OVCAR3 (cell line): ENCODE results near the genes MGLL and EEFSEC.

GRCh38 chr3:127738160-127738694 lies 65.5 kb downstream of the ABTB1 start:
- RRBS, result no CpG with 5 or more reads among the region's 5 CpGs

DNA sequence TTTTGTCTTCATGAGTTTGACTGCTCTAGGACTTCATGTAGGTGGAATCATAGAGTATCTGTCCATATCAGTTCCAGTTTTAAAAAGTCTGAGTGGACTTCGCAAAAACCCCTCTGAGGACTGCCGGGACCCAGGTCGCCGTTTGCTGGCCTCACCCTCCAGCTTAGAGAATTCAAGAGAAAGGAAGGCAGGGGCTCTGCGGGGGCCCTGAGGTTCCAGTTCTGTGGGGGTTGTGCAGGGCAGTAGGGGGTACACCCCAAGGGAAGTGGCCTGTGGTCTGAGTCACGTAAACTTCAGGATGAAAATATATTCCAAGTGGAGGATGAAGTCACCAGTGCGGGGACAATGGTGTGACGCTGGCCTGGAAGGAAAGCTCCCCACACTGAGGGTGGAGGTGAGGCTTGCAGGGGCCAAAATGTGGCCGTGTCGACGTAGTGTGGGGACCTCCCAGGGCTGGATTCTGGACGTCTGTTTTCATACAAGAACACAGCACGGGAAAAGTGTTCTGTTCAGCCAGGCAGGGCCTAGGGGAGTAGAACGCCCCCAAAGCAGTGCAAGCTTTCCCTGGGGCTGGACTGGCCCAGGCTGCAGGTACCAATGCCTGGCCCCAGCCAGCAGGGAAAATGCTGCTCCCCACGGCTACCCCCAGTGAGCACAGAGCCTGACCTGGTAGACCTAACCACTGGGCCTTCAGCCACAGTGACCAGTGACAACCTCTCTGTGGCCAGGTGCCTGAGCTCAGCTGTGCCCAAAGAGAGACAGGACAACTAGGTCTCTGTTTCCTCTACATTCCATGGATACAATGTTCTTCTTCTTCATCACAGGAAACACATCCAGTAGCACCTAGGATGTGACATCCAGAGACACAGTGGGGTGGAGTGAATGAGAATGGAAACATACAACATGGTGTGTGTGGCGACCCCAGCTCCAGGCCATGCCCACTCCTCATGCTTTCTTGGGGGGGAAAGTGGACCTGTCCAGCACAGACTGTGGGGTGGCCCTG lies 67.9 kb downstream of the ABTB1 start:
- RRBS, result no CpG with 5 or more reads among the region's 16 CpGs

DNA sequence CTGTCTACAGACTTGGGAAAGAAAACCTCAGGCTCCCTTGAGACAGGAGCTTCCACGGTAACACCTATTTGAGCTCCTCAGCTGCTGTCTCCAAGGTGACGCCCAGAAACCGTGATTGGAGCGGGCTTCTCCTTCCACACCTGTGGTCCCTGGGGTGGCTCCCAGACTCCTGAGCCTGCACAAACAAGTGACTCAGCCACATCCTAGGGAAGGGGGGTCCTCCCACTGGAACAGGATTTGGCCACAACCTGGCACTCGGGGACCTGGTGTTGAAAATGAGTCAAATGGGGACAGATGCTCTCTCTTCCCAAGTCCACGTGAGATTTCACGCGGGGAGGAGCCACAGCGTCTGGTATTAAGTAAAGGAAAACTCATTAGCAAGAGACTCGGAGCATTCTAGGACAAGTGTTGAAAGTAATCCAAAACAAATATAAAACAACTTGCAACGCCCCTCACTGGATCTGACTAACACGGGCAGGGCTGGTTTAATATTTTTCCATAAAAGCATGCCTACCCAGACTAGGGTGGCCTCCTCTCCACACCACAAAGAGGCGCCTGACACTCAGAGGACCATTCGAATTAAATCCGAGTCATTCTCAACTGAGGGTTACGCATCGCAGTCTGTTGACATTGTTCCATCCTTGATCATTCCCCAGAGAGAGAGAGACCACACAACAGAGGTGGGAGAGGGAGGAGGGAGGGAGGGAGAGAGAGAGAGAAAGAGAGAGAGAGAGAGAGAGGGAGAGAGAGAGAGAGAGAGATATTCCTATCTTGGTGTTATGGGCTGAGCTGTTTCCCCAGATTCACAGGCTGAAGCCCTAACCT lies 74.4 kb downstream of the MGLL start:
- RRBS, result no CpG with 5 or more reads among the region's 17 CpGs

GRCh38 chr3:127754695-127755494 lies 67.4 kb downstream of the MGLL start:
- RRBS, result no CpG with 5 or more reads among the region's 26 CpGs

DNA sequence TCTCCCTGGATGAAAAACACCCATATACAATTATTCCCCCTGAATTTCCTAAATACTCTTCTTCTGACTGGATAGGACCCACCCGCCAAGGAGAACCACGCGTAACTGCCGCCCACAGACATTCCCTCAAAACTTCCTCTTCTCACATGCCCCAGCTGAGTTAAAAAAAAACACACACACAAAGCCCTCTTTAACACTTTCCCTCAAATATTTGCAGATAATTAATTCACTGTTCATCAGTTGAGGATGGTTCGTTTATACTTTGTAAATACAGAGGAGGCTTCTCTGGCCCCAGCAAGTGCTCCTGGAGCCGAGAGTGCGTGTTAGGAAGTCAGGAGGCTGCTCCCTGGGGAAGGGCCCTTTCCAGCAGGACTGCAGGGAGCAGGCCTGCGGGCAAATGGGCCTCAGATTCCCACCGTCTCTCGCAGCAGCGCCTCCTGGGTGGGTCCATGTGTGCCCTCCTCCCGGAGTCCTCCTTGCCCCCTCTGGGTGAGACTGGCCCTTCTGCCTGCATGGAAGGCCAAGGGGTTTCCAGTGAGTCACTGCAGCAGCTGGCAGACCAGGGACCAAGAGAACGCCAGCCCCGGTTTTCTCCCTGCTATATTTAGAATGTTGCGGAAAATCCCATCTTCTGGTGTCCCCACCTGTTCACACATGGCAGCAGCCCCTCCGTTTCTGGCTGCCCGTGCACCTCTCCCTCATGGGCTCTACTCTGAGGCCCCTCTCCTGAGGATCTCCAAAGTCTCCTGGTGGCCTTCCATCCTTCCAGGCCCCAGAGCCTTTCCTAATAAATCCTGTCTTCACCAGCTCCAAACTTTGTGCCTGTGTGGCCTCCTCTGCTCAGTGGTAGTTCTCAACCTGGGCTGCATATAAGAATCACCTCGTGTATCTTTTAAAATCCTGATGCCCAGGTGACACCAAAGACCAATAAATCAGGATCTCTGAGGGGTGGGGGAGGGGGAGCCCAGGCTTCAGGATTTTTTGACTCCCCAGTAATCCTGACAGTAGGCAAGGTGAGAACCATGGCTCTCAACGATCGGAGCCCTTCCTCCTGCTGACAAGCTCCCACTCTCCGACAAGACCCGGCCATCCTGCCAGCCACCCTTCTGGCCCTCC lies 46.5 kb downstream of the MGLL start:
- RRBS, result 94% methylated on average over 3 of the region's 22 CpGs

GRCh38 chr3:127803481-127804034 lies 18.8 kb downstream of the MGLL start:
- RRBS, result no CpG with 5 or more reads among the region's 4 CpGs

DNA sequence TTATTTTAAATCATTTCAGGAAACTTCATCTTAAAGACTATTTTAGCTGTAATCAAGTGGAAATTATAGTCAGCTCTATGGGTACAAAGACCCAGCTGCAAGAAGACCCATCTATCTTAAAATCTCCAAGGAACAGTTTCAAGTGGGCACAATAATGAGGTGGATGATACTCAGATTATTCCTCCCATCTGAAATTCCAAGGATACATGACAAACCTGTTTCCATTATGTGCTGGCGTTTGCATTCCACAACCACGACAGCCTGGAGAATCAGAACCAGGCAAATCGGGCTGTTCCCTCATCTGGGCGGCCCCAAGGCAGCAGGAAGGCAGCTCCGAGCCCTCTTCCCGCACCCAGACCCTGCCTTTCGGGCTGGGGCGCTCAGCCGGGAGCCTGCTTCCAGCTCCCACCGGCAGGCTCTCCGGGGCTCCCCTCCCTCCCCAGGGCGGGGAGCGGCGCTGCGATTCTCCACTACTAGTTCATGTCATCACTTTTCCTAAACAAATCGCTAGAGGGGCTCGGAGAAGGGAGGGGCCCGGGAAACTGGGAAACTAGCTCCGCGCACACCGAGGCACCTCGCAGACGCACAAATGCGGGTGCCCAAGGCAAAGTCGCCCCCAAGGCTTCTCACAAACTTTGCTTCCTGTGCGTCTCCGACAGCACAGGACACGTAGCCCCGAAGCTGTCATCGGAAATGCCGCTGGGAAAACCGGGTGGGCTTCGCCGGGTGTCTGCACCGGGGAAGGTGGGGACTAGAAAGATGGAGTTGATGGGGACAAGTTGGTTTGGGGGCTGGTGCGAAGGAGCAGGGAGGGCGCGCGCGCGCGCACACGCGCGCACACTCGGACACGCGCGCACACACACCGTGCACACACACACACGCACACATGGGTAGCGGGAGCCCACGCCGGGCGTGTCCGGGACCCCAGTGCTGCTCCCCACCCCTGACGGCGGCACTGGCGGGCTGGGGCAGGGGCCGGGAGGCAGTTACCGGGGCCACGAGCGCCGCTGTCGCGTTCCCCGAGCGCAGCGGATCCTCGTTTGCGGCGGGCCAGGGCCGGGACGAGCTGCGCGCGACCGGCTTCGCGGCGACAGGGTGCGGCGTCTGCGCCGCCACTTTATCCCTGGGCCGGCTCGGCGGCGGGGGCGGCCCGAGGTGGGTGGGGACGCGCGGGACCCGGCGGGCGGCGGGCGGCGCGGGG lies at the start of gene MGLL:
Gene MGLL, minus strand, starts transcription at position 422 of the 1,201 bp plus-strand sequence.
- RRBS, result 4% methylated on average over 36 of the region's 101 CpGs

- RRBS, result no CpG with 5 or more reads among the region's 8 CpGs
Measured at GRCh38 chr3:127954361-127955186, 39.5 kb downstream of the KBTBD12 start.

DNA sequence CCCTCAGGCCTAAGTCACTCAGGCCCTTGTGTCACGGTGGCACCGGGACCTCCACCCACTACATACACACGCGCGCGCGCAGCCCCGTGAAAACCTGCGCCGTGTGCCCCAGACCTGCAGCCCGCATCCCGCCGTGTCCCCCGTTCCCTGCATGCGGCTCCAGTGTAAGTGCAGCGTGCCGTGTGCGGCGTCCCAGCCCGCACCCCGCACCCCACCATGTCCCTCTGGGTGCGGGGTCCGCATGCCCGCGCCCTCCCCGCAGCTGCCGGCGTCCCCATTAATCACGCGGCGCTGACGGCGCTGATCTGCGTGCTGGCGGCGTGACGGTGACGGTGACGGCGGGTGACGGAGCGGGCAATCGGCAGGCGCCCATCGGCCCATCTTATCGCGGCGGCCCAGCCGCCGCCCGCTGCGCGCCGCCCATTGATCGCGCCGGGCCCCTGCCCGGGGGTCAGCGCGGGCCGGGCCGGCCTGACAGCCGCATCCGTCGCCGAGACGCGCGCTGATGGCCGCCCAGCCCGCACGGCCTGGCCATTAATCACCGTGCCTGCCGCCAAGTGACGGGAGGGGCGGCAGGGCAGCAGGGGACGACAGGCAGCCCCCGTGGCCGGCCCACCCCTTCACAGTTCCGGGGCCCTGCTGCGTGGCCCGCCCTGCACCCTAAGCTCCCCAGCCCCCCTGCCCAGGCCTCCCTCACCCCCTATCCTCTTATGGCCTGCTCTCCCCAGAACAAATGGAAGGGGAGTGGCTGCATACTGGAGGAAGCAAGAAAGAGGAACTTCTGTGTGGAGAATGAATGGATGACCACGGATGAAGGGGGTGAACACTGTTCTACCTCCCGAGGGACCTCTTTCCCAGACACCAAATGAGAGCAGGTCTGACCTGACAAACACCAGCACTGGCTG lies 24.7 kb downstream of the SEC61A1 start:
- RRBS, result no CpG with 5 or more reads among the region's 84 CpGs

DNA sequence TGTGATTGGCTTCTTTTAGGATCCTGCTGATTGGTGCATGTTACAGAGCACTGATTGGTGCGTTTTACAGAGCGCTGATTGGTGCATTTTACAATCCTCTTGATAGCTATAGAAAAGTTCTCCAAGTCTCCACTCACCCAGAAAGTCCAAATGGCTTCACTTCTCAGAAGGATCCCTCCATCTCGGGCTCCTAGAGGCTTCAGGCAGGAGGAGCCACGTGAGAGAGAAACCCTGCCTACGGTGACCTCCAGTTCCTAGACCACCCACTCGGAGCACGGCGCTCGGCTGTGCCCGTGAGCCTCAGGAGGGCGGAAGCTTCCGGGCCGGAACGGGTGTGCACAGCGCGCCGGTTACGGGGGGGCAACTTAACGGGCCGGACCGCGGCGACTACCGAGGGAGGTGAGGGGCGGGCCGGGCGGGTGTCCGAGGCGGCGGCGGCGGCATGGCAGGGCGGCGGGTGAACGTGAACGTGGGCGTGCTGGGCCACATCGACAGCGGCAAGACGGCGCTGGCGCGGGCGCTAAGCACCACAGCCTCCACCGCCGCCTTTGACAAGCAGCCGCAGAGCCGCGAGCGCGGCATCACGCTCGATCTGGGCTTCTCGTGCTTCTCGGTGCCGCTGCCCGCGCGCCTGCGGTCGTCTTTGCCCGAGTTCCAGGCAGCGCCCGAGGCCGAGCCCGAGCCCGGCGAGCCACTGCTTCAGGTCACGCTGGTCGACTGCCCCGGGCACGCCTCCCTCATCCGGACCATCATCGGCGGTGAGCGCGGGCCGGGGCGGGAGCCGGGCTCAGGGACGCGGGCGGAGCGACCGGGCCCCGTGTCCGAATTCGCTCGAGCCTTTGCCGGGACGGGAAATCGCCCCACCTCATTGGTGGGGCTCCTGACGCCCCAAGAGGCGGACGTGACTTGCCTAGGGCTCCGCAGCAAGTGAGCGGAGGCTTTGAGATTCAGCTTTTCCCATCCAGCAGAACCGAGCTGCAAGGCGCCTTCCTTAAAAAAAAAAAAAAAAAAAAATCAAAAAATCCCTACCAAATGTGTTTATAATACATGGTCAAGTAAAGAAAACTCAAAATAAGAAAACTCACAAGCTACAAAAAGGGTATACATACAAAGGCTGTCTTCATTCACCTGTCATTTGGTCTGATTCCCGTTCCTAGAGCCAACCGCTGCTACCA lies at the start of gene EEFSEC:
Gene EEFSEC, plus strand, starts transcription at position 416 of the 1,175 bp plus-strand sequence.
- RRBS, result 5% methylated on average over 12 of the region's 101 CpGs

DNA sequence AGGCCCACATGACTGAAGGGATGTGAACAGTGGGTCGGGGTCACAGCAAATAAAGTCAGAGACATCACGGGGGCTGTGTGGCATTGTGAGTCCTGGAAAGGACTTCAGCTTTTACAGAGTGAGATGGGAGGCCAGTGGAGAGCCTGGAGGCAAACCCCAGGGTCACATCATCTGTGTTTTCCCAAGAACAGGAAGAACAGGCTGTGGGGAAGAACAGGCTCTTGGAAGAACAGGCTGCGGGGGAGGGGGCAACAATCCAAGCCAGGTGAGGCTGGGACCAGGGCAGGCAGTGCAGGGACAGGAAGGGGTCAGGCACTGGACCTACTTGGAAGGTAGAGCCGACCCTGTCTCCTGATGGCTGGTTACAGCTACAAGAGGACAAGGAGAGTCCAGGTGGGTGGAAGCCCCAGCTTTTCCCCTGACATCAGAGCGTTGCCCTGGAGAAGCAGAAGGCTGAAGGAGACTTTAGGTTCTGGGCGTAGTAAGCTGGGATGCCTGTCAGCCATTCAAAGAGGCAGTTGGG lies 131.1 kb downstream of the DNAJB8 start:
- RRBS, result no CpG with 5 or more reads among the region's 6 CpGs

DNA sequence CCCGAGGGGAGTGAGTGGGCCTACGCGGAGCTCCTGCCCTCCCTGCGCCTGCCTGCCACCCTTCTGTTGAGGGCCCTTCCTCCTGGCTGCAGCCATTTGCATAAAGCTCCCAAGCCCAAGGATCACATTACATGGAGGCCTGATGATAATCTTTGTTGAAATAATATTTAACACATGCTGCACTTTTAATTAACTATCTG lies 39.1 kb downstream of the DNAJB8 start:
- RRBS, result no CpG with 5 or more reads among the region's 4 CpGs

- RRBS, result 8% methylated on average over 10 of the region's 41 CpGs
Measured at GRCh38 chr3:128489067-128489469, 3.9 kb downstream of the GATA2 start.

DNA sequence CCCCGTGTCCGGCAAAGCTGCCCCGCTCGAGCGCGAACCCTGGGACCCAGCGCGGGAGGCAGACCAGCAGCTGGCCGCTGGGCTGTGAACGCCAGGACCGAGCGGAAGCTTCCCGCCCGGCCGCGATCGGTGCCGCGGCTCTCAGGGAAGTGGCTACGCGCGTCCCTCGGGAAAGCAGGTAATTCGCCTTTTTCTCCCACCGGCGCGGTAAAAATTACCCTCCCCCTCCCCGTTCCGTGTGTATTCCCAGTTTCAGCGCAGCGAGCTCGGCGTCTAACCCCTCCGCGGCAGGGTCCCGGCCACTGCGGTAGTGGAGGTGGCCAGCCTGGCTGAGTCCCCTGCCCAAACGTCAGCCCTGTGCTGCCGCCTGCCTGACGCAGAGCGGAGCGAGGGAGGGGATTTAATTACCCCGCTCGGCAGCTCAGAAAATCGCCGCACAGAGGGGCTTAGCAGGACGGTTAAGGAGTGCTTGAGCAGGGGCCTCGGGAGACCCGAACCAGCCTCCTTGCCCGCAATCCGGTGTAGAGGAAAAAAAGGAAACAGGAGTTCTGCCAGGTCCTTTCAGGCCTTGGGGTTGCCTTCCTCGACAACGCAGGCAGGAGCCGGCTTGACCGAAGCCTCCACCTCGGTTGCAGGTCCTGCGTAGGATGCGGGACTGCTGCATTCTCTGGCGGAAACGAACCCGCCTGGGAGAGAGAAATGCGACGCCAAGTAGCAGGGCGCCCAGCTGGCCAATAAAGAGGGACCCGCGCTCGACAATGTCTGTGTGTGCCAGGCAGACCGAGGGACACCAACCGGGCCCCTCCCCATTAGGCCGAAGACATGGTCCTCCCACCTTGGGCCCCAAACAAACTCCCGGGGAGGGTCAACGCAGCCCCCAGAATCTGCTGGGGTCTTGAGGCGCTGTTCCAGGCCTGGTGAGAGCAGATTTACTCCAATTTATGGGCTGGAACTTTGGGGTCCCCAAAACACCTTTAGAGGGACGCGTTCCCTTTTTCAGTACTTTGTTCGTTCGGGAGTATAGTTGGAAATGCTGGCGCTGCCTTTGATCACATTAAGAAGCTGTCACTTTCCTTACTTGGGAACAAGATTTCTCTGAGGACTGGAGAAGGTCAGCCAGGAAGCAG lies 2.7 kb downstream of the GATA2 start:
- RRBS, result 10% methylated on average over 37 of the region's 78 CpGs

- RRBS, result 32% methylated on average over 9 of the region's 29 CpGs
Measured at GRCh38 chr3:128491334-128491965, 1.6 kb downstream of the GATA2 start.

DNA sequence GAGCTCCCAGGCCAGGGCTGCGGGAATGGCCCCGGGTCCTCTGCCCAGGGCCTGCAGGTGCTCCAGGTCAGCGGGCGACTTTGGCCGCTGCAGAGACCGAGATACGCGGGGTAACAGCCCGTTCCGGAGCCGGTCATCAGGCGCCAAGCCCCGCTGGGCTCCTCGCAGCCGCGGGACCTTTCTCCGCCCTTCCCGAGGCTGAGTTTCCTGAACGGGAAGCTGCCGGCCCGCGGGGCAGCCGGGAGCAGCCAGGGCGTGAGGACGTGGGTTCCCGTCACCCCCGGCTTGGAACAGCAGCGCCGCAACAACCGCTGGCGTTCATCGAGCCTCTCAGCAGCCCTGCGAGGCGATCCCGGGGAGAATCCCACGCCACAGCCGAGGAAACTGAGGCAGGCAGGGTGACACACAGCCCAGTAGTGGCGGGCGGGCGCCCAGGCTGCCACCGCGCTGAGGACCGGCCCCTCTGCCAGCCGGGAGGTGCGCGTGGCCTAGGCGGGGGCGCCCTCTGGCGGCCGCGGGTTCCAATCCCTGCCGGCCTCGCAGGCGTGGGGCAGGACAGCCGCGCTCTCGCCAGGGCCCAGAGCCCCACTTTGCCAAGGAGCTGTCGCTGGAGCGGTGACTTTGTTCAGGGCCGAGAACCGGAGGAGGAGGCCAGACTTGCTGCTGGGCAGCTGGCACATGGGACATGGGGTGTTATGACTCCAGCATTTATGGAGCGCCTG lies 42.4 kb downstream of the RPN1 start:
- RRBS, result 7% methylated on average over 50 of the region's 62 CpGs

GRCh38 chr3:128804830-128805297 lies 74.6 kb upstream of the ACAD9 start:
- RRBS, result no CpG with 5 or more reads among the region's 6 CpGs

GRCh38 chr3:129016804-129017918 lies 16.1 kb downstream of the EFCC1 start:
- RRBS, result 81% methylated on average over 7 of the region's 20 CpGs

DNA sequence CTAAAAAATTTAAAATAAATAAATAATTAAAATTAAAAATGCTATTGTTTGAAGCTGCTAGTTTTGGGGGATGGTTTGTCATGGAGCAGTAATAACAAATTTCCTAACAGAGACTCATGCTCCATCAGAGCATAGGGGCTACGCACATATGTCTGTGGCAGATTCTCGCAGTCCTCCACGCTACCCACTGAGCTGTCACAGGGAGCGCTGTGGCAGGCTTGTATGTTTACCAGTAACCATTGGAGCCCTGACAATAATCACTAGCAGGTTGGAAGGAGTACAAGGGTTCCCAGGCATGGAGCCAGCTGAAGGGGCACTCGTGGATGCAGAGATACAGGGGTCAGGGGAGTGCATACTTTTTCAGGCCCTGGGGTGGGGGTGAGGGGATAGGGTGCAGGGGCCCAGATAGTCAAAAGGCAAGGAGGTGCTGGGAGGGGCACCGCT lies 7.9 kb upstream of the GP9 start:
- RRBS, result no CpG with 5 or more reads among the region's 6 CpGs